Measurements from ENCODE around the genes GARNL3 and NIBAN2.

- RRBS, result no CpG with 5 or more reads among the region's 13 CpGs
Measured at GRCh38 chr9:127121222-127121882, 1.1 kb downstream of the ANGPTL2 start.

DNA sequence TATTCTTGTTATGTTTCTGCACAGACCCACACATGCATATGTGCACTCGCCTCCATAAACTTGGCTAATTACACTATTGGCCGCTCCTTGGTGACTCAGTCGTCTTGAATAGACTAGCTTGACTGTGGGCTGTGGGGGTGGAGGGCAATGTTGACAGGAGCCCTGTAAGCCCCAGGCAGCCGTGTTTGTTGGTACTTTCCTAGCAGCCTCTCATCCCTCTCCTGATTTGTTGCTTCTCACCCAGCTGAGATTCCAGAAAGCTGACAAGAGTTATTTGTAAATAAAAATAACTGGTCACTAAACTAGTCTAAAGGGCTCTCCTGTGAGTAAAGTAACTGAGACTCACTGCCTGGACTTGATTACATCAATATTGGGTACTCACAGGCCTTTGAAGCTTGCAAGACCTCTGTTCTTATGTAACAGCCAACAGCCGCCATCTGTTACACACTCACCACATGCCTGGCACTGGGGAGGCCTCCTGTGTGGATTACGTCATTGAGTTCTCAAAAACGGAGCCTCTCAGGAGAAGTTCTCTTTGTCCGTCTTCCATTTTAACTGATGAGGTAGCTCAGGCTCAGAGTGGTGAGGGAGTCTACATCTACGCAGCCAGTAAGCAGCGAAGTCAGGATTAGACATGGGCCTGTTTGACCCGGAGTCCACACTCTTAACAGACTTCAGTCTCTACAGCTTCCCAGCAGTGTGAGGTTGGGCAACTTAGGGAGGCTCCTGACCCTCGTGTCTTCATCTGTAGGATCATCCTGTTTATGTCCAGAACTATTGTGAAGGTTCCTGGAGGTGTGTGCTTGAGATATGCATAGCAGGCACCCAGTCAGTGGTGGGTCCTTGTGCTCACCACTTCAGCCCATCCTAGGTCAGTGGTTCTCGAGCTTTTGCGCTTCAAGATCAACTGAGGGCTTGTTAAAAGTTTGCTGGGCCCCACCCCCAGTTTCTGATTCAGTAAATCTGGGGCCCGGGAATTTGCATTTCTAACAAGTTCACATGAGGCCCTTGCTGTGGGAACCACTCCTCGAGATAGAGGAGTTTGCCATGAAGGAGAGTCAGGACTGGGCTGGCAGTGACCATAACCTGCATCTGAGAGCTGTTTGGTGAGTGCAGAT, 8.9 kb upstream of the ANGPTL2 start:
- RRBS, result no CpG with 5 or more reads among the region's 16 CpGs

DNA sequence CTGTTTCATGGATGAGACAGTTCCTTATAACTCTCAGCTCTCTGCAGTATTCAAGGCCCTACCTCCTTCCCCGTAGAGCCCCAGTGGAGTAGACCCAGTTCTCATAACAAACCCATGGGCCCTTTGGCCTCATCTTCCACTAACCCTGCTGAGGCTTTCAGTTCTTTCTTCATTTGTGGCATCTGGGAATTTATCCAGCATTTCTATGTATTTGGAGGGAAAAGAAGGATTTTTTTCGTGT, 46.7 kb upstream of the ANGPTL2 start:
- RRBS, result no CpG with 5 or more reads among the region's 2 CpGs

DNA sequence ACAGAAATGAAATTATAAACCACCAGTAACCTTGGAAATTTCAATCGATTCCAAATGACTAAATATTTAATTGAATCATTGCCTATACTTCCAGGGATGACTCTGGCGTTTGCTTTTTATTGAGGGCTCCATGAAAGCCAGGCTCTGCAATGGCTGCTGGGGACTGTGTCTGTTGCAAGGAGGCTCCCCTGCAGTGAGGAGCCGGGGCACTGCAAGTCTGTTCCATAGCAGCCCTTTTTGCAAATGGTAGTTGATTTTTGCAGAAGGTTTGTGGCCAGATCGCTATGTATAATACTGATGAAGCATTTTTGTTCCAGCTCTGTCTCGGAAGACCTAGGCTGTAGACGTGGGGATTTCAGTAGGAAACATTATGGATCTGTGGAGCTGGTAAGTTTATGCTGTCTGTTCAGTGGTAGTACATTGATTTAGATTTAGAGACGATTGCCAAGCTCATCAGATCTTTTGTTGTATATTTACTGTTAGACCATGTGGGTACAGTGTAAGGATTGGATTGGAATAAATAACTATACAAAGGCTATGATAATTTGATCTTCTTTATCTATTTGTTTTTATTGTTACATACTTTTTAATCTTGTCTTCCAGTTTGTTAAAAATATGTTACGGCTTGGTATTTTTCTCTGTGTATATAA, at the start of gene GARNL3:
Gene GARNL3, plus strand, starts transcription at position 140 of the 650 bp plus-strand sequence.
- RRBS, result no CpG with 5 or more reads among the region's 8 CpGs

DNA sequence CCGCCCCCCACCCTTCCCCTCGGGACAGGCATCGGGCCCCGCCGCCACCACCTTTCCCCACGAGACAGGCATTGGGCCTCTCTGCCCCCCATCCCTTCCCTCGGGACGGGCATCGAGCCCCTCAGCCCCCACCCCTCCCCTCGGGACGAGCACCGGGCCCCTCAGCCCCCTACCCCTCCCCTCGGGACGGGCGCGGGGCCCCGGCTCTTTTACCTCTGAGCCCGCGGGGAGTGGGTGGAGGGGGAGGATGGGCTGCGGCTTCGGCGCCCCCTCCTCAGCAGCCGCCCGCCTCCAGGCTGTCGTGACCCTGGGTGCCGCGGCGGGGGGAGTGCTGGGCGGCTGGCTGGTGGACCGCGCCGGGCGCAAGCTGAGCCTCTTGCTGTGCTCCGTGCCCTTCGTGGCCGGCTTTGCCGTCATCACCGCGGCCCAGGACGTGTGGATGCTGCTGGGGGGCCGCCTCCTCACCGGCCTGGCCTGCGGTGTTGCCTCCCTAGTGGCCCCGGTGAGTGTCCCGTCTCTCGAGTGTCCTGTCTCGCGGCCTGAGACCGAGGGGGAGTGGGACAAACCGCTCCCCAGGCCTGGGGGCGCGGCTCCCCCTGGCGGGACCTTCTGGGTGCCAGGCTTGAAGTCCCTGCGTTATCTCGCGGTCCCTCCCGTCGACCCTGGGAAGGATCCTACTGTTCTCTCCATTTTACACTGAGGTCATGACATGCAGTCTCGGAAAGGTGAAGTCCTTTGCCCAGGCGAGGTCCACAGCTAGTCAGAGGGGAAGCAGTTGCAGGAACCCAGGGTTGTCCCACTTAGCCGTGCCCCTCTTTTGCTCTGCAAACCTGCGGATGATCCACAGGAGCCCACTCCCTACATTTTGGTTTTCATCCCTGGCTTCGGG, 885 bp downstream of the SLC2A8 start:
- RRBS, result 2% methylated on average over 17 of the region's 63 CpGs

GRCh38 chr9:127424786-127425020, 521 bp downstream of the ZNF79 start:
- RRBS, result no CpG with 5 or more reads among the region's 7 CpGs

DNA sequence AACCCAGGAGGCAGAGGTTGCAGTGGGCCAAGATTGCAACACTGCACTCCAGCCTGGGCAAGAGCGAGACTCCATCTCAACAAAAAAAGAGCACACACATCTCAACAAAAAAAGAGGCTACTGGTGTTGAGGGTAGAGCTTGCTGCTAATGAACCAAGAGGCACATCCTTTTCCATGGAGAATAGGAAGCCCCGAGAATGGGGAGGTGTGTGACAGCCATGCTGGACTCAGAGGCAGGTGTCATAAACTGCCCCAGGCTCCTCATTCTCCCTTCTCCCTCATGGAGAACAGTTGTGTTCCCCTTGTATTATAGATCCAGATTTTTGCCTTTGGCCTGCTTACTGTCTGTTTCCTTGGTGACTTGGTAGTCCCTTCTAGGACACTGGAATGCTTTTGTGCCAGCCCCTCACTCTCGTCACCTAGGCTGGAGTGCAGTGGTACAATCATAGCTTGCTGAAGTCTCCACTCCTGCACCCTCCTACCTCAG, 5.2 kb downstream of the RPL12 start:
- RRBS, result no CpG with 5 or more reads among the region's 3 CpGs

GRCh38 chr9:127568499-127569235, at the start of gene NIBAN2:
Gene NIBAN2 (minus strand): TSS chr9:127569073.
- RRBS, result 2% methylated on average over 38 of the region's 96 CpGs

- RRBS, result no CpG with 5 or more reads among the region's 8 CpGs
Measured at GRCh38 chr9:127633908-127634402, 21.9 kb downstream of the STXBP1 start.

DNA sequence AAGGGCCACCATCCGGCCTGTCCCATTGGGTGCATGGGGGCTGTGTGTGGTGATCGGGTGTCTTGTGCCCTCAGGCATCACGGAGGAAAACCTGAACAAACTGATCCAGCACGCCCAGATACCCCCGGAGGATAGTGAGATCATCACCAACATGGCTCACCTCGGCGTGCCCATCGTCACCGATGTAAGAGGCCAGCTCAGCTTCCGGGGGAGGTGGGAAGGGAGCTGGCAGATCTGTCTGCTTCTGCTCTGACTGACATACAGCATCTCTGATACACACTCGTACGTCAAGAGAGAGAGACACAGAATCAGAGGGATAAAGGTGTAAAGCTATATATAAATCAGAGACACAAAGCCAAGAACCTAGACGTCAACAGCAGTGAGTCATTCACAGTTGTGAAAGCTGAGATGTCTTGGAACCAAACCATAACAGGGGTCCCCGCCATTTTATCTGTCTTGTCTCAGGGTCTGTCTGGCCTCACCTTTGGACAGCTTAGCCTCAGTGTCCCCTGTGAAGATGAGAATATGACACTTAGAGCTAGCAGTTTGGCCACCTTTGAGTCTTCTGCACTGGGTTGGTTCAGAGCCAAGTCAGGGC, 30.1 kb upstream of the CFAP157 start:
- RRBS, result 95% methylated on average over 4 of the region's 14 CpGs

GRCh38 chr9:127782895-127783584, 2.8 kb upstream of the CDK9 start:
- RRBS, result no CpG with 5 or more reads among the region's 19 CpGs

DNA sequence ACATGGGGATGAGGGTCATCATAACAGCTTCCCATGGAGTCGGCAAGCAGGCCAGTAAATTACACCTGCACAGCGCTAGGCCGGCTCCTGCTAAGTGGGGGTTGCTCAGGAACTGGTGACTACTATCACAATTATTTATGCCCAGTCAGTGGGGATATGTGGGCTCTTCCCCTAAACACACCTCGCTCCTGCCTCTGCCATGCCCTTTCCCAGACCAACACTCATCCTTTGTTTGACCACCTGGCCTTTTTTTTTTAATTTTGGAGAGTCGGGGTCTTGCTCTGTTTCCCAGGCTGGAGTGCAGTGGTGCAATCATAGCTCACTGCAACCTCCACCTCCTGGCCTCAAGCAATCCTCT, 6.4 kb downstream of the ENG start:
- RRBS, result no CpG with 5 or more reads among the region's 5 CpGs

DNA sequence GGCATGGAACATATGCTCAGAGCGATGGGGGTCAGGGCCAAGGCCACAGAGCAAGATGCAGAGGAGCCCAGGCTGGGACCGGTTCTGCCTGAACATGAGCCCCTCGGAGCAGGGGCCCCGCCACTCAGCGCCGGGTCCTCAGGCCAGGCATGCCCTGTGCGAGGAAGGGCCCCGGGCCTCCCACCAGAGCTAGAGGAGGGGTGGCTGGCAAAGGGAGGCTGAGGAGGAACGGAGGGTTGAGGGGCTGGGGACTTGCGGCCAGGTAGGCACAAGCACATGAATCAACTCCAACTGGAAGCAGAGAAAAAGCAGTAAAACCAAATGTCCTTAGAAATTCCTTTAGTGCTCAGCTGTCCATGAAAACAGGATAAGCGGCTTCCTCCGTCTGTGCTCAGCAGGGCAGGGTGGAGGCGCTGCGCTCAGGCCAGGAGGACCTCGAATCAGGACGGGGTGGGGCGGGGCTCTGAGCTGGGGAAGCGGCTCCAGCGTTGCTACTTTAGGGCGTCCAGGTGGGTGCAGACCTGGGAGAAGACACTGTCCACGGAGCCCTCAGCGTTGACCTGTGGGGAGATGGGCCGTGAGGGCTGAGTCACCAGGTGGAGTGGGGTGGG, 9.9 kb downstream of the AK1 start:
- RRBS, result 80% methylated on average over 8 of the region's 23 CpGs

DNA sequence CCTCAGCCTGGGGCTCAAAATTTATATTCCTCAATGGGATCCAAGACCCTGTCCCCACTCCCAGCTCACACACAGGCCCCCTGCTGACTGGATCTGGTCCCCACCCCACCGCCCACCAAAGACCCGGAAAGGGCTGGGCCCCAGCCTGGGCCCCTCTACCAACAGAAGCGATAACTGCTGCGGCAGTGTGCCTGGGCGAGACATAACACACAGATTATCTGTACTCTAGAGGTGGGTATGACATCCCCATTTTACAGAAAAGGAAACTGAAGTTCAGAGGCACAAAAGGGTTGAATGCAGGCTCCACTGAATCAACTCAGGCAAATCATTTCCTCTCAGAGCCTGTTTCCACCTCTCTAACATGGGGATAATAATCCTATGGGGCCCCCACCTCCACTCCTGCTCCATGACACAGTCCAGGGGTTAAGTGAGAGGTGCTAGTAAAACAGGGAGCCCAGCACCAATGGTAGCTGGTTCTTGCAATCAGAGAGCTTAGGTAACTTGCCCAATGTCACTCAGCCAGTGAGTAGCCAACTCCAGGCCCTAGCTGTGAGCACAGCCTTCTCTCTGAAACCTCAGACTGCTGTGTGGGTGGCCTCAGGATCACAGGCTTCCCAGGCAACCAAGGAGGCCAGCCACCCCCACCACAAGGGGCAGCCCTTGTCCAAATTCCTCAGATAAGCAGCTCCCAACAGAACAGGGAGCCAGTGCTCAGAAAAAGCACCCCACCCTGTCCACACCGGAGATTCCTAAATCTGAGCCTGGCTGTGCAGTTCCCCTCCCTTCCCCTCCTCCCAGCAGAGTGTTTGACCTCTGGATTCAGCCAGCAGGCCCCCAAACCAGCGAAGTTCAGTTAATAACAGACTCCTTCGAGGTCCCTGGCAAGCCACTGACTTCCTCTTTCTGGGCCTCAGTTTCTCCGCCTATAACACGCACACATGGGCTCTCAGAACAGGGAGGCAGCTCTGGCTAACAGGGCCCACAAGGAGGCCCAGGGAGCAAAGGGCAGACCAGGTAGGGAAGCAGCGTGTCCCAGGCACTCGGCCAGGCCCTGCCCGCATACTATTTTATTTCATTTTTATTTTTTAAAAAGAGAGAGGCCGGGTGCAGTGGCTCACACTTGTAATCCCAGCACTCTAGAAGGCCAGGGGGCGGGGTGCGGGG, 3.0 kb downstream of the EEIG1 start:
- RRBS, result no CpG with 5 or more reads among the region's 16 CpGs

- RRBS, result 2% methylated on average over 47 of the region's 101 CpGs
Measured at GRCh38 chr9:127979867-127980897, 607 bp downstream of the EEIG1 start.

DNA sequence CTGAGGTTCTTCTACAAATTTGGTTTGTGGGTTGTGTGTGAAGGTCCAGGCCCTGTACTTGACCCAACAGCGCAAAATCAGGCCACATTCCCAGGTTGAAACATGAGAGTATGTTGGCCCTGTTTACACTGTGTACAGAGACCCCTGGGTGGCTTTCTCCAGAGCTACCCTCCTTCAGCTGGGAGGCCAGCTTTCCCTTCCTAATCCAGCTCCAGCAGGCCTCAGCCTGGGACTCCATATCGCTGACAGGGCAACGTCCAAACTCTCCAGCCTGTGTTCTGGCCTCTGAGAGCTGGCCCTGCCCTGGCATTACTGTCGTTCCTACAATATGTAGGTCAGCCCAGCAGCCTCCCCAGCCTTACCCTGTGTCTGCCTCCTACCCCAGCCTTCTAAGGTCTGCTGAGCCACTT, 8.2 kb upstream of the EEIG1 start:
- RRBS, result no CpG with 5 or more reads among the region's 4 CpGs

DNA sequence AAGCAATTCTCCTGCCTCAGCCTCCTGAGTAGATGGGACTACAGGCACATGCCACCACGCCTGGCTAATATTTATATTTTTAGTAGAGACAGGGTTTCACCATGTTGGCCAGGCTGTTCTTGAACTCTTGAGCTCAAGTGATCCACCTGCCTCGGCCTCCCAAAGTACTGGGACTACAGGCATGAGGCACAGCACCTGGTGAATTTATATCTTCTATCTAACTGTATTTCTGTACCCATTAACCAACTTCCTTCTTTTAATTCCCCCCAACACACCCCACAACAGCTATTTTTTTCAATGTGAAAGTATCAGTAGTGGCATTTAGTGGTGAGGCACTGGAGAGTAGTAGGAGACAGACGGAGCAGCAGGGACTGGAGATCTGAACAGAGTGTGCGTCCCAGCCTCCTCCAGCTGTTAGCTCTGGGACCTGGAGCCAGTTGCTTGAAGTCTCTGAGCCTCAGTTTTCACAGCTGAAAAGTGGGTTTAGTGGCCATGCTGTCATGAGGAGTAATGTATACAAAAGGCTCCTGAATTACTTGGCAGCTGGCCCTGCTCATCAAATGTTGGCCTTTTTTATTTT, 10.9 kb upstream of the EEIG1 start:
- RRBS, result no CpG with 5 or more reads among the region's 4 CpGs

- RRBS, result no CpG with 5 or more reads among the region's 9 CpGs
Measured at GRCh38 chr9:128011105-128011501, 30.3 kb upstream of the EEIG1 start.

GRCh38 chr9:128026094-128026666, 40.9 kb downstream of the NAIF1 start:
- RRBS, result no CpG with 5 or more reads among the region's 16 CpGs